LHCN-M2 (cell line): ENCODE measurements around a stretch of chr10.

DNA sequence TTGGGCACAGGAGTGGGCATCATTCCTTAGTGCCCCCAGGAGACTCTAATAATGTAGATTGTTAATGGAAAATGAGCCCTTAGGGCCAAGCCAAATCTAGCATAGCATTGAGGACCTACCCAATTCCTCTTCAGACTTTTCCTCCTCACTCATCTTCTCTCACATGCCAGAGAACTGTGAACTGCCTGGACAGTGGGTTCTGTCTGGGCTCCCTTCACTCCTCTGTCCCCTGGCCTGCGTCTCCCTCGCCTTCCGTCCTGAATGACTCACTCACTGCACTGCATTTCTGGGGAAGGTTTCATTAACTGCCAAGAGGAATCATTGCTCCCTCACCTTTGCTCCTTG lies 89.2 kb downstream of the MKI67 start:
- RAMPAGE, long total RNA = no peak

DNA sequence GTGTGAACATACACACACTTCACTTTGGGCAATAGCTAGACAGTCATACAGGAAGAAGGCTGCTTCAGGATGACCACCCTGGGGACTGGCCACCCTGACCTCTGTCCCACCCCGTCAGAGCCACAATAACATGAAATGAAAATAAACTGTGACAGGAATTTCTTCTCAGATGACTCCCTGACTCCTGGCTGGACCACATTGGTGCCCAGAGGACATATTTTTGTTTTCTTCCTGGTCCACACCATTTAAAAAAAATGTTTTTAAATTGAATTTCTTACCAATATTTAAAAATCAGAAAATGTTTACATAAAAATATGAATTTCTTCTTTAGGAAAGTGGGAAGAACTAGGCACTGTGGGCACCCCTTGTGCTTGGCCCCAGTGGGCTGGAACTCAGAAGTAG lies 81.6 kb downstream of the MKI67 start:
- RAMPAGE, long total RNA = no peak

DNA sequence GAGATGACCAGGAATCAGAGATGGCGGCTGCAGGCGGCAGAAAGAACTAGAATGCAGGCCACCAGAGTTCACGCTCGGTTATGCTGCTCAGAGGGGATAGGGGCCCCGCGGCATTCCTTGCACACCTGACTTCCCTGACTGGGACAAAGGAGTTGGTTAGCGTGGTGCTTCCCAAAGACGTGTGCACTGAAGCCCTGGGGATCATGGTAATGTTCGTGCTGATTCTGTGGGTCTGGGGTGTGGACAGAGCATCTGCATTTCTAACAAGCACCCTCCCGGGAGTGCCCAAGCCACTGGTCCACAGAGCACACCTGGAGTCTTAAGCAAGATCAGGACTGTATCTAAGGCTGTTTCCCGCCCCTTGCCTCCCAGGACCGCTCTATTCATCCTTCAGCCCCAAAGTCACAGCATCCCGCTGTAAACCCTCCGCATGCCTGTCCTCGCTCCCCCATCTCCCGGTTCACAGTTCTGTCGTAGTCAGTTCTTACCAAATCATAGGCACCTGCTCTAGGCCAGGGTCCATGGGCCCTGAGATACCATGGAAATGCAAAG lies 70.9 kb downstream of the MKI67 start:
- RAMPAGE, long total RNA = no peak

DNA sequence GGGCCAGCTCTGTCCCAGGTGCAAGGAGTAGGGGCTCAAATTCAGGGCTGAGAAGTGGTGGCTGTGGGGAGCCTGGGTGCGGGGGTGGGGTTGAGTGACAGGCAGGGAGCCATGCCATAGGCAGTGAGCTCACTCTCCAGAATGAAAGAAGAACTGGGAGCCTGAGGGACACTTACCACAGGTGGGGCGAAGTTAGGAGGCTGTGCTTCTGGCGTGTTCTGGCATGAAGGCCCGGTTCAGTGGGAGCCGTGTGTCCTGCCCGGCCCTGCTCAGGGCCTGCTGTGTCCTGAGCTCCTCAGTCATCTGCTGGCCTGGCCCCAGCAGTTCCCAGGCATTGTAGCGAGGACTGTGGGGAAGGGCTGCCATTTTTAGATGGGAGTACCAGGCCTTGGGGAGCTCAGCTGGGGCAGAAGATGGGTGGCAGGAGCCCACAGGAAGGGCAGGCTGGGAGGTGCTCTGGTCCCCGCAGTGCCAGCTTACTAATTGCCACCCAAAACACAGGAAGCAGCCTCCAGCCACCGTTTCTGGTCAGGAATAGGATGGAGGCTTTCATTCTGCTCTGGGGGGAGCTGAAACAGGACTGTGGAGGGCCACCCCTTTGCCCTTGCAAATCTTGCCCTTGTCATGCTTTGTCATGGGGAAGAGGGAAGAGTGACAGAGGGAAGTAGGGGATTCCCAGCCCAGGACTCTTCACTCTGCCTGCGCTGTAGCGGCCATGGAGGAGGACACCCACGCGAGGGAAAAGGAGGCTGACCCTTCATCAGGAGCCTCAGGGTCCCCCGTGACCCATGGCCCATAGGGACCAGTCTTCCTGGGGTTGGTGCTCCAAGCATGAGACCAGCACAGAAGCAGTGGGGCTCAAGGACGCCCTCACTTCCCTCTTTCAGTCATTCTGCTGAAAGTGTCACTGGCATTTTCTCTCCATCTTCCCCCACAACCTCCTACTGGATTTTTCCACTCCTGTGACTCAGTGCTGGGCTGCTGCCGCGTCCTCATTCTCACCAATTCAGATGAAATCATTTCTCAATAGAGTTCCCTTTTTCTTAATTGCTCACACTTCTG lies 62.1 kb downstream of the MKI67 start:
- RAMPAGE, long total RNA = no peak

GRCh38 chr10:128065483-128066580 lies 60.4 kb downstream of the MKI67 start:
- RAMPAGE, long total RNA = no peak

DNA sequence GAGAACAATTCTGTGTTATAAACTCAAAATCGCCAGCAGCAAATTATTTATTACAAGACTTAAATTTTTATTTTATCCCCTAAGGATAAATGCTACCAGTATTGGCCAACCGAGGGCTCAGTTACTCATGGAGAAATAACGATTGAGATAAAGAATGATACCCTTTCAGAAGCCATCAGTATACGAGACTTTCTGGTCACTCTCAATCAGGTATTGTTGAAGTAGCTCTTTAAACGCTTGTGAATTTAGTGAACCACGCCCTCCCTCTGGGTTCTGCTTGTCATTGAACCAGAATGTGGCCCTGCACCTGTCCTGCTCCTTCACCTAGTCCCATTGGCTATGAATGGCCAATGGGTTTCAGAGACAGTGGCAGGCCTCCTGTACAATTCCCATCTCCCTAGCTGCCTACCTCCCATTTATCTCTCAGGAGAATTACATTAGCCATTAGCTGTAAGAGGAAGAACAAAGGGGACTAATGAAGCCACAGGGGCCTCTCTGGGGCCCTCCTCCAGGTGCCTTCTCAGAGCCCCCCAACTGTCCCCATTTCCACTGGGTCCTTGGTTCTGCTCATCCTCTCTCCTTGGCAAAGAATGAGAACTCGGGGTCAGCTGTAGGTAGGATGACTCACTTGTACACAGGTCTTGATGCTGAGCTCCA lies 49.6 kb downstream of the MKI67 start:
- RAMPAGE, long total RNA = no peak

DNA sequence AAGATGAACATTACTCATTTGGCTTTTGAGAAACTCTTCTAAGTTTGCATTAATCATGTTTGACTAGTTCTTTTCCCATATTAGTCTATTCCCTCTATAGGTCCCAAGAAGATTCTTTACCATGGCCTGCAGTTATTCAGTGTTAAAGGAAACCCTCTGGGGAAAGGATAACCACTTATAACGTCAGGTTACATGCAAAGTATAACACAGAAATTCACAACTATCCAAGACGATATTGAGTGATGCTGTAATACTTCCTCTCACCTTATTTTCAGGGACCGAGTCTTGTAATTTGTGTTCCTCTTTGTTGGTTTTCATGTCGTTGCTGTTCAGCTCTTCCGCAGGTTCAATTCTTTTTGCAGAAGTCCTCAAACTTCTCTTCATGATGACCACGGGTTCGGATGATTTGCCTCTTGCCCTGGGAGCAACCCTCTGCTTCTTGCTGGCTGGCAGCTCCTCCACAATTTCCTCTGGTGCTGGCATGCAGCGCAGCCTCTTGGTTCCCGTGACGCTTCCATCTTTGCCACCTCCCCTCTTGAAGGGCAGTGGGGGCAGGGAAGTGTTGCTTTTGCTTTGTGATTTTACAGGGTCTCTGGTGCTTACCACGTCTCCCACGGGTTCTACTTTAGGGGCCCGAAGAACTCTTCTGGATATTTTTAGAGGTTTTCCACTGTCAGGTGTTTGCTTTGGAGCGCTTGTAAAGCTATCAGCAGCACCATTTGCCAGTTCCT lies 23.7 kb downstream of the MKI67 start:
- RAMPAGE, long total RNA = no peak

- RAMPAGE, long total RNA = no peak
Observed at GRCh38 chr10:128187537-128187973, 61.3 kb upstream of the MKI67 start.

- RAMPAGE, long total RNA = no peak
Observed at GRCh38 chr10:129710235-129710458, 243.1 kb downstream of the MGMT start.

DNA sequence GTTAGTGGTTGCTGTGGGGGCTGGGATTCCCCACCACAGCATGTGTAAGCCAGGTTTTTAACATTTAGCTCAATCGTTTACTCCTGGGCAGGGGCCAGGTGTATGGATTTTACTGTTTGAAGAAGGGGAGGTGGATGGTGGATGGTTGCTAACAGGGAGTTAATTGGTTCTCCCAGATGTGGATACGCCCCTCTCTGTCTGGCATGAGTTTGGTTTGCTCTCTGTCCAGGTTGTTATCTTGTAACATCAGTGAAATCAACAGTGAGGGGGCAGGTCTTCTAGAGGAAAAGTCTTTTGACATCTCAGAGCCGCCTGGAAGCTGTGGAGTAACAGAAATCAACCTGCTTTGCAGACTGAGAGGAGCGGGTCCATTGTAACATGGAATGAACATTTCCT lies 243.4 kb downstream of the MGMT start:
- RAMPAGE, long total RNA = no peak

- RAMPAGE, long total RNA = no peak
Observed at GRCh38 chr10:129892499-129893244, 71.4 kb downstream of the EBF3 start.

GRCh38 chr10:130108819-130109410 lies 1.7 kb downstream of the C10orf143 start:
- RAMPAGE, long total RNA = no peak

GRCh38 chr10:130137130-130137567 lies 958 bp downstream of the GLRX3 start:
- RAMPAGE, long total RNA = no peak

DNA sequence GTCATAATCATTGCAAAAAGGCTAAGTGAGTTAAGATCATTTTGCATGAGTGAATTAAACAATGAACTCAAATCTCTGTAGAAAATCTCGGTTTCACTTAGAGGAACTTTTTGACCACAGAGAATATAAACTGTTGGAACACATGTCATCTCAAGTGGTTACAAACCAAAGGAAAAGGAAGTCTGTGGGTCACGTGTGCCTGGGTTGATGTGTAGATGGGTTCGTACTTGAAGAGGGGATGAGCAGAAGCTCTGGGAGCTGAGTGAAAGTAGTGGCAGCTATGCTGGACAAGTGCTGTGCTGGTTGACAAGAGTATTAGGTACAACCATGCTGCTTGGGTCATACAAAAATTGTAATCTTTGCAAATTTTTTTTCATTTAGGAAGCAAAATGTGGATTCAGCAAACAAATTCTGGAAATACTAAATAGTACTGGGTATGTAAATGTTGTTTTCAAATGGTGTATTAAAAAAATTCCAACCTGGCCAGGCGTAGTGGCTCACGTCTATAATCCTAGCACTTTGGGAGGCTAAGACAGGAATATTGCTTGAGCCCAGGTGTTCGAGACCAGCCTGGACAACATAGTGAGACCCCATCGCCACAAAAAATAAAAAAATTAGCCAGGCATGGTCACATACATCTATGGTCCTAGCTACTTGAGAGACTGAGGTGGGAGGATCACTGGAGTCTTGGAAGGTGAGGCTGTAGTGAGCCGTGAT lies 35.2 kb downstream of the GLRX3 start:
- RAMPAGE, long total RNA = no peak

DNA sequence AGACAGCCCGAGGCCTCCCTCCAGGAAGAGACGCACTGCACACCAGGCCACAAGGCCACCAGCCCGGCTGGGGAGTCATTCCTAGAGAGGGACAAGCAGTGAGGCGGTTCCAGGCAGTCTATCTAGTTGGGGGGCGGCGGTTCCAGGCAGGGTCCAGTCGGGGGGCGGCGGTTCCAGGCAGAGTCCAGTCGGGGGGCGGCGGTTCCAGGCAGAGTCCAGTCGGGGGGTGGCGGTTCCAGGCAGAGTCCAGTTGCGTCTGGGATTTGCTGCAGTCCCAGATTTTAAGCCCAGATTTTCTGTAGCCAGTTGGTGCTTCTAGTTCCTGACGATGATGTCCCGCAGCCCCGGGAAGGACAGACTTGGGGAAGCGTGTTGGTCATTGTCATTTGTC lies 518.6 kb downstream of the GLRX3 start:
- RAMPAGE, long total RNA = no peak

DNA sequence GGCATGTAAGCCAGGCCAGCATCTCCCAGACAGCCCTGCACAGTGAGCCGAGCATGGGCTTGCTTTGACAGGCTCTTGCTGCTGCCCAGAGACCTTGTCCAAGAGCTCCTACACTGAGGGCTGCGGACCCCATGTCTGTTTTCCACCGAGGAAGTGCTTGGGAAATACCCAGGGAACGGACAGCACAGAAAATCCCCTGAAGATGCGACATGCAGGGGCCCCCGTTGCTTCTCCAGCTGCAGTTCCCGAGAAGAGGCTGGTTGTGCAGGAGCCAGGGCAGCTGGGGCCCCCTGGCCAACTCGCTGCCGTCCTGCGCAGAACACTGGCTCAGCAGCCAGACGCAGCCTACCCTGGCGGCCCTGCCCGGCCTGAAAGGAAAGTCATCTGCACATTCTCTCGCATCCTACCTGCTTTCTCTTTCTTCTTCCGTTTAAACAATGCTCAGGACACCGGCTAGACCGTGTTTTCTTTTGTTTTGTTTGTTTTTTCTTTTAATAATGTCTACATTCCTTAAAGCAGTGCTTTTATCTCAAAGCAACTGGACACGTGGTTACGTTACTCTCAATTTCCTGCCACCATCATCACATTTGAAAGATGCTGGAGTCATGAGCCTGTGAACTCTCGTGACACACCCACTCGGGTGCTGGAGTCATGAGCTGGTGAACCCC lies 156.9 kb upstream of the PPP2R2D start:
- RAMPAGE, long total RNA = no peak

DNA sequence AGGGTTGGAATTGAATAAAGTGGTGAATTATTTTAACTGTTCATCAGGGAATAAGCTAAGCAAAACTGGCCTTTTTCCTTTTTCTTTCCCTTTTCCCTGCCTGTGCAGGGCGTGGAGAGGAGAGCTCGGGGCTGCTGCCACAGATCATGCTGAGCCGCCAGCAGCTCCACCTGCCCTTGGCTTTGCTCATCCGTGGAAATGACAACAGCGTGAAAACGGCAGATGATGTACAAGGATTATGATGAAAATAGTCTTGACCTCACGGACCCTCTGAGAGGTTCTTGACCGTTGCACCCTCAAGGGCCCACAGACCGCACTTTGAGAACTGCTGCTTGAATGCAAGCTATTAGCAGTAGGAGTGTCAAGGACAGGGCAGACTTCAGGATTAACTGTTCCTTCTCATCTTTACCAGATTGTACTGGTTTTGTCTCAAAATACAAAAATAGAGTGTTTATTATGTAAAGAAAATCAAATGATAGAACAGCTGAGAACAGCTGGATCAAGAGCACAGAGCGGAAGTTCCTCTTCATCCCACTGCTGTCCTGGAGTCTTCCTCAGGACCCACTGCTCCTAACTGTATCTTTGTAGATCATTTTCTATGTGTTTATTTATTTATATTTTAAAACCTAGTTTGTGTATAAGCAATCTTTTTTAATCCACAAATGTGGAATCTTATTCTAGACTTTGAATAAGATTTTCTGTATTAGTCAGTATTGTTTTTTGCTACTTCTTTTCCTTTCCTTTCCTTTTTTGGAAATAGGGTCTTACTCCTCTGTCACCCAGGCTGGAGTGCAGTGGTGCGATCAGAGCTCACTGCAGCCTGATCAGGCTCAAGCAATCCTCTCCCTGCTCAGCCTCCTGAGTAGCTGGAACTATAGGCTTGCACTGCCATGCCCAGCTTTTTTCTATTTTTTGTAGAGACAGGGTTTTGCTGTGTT lies 10.9 kb downstream of the PPP2R2D start:
- RAMPAGE, long total RNA = no peak

DNA sequence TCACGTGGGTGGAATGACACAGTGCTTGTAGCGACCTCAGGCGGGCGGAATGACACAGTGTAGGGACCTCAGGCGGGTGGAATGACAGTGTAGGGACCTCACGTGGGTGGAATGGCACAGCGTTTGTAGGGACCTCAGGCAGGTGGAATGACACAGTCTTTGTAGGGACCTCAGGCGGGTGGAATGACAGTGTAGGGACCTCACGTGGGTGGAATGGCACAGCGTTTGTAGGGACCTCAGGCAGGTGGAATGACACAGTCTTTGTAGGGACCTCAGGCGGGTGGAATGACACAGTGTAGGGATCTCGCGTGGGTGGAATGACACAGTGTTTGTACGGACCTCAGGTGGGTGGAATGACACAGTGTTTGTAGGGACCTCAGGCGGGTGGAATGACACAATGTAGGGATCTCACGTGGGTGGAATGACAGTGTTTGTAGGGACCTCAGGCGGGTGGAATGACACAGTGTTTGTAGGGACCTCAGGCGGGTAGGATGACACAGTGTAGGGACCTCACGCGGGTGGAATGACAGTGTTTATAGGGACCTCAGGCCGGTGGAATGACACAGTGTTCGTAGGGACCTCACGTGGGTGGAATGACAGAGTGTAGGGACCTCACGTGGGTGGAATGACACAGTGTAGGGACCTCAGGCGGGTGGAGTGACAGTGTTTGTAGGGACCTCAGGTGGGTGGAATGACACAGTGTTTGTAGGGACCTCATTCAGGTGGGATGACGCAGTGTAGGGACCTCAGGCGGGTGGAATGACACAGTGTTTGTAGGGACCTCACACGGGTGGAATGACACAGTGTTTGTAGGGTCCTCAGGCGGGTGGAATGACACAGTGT lies 18.6 kb downstream of the PPP2R2D start:
- RAMPAGE, long total RNA = no peak

- RAMPAGE, long total RNA = no peak
Observed at GRCh38 chr10:131947790-131948371, 33.8 kb downstream of the BNIP3 start.

- RAMPAGE, long total RNA = no peak
Observed at GRCh38 chr10:132375023-132375979, 21.7 kb upstream of the PWWP2B start.